Tongue (tissue), 2 donors: ENCODE results near the gene EIF2AK4.

DNA sequence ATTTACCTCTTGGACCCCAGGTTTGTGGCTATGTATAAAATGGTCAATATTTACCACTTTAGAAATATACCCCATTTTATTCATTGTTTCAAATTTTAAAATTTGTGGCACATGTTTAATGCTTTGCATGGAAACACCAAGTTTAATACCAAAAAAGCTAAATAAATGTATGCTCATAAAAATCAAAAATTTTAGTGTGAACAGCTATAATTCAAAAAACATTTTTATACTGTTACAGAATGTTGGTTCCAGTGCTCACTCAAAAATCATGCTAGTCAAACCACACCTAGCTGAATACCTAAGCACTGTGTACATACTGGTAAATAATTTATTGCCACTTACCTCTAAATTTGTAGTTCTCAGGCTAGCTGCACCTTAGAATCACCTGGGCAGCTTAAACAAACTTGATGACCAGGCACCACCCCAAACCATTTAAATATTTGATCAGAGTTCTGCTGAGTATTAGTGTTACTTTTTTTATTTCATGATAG is 32.4 kb upstream of the TMCO5A start:
- RAMPAGE, long total RNA = no peak

DNA sequence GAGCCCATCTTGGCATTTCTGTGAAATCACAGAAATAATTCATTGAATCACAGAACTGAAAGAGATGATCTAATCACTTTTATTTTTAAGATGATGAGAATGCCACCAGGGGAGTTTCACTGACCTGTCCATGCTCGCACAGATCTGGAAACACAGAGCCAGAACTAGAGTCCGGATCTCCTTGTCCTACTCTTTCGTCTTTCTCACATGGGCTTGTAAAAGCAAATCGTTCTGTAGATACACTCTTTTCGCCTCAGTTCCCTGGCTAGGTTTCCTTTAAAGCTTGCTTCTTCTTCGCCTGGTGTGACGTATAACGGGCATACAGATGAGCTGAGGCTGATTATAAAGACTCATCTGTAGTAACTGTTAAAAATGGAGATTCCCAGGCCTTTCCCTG is 122.4 kb upstream of the SPRED1 start:
- RAMPAGE, long total RNA = no peak

DNA sequence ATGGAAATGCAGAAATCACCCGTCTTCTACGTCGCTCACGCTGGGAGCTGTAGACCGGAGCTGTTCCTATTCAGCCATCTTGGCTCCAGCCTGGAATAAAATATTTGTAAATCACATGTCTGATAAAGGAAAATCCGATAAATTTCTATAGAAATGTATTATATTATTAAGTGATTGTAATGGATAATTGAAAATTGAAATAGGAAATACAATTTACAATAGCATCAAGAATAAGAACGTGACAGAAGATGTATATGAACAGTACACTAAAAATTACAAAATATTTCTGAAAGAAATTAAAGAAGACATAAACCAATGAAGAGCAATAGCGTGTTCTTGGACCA is 109.9 kb upstream of the SPRED1 start:
- RAMPAGE, long total RNA = no peak

- RAMPAGE, long total RNA = no peak
Measured at GRCh38 chr15:38251763-38252062, 923 bp upstream of the SPRED1 start.

- RAMPAGE, long total RNA = no peak
Measured at GRCh38 chr15:38261968-38262667, 9.5 kb downstream of the SPRED1 start.

- RAMPAGE, long total RNA = no peak
Measured at GRCh38 chr15:38671493-38672254, 107.1 kb upstream of the RASGRP1 start.

GRCh38 chr15:38865004-38865458 is 300.4 kb upstream of the RASGRP1 start:
- RAMPAGE, long total RNA = no peak

GRCh38 chr15:39248009-39248567 is 332.8 kb upstream of the THBS1 start:
- RAMPAGE, long total RNA = no peak

DNA sequence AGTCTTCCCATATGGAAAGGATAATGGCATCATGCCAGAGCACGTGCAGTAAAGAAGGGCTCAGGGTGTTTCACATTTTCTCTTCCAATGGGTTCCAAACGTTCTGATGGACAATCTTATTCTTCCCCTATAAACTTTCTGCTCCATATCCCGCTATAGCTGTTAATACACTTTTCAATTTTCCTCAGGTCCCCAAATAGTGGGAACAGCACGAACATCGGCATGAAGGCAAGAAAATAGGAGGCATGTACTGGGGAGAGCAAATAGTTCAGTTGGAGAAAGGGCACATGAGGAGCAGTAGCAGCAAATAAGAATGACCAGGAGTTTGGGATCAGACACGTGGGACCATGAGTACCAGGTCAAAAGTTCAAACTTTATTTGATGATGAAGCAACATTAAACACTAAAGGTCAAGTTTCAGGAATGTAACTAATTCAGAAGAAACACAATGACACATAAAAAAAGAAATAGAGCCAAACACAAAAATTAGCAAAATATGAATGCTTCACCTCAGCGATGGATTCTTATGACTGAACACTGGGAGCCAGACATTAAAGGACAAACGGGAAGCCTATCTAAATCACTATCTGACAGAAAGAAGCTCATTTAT is 217.2 kb upstream of the THBS1 start:
- RAMPAGE, long total RNA = no peak

GRCh38 chr15:39431944-39432573 is 148.8 kb upstream of the THBS1 start:
- RAMPAGE, long total RNA = no peak

- RAMPAGE, long total RNA = no peak
Measured at GRCh38 chr15:39433445-39433777, 147.5 kb upstream of the THBS1 start.

GRCh38 chr15:39468219-39468886 is 112.5 kb upstream of the THBS1 start:
- RAMPAGE, long total RNA = no peak

DNA sequence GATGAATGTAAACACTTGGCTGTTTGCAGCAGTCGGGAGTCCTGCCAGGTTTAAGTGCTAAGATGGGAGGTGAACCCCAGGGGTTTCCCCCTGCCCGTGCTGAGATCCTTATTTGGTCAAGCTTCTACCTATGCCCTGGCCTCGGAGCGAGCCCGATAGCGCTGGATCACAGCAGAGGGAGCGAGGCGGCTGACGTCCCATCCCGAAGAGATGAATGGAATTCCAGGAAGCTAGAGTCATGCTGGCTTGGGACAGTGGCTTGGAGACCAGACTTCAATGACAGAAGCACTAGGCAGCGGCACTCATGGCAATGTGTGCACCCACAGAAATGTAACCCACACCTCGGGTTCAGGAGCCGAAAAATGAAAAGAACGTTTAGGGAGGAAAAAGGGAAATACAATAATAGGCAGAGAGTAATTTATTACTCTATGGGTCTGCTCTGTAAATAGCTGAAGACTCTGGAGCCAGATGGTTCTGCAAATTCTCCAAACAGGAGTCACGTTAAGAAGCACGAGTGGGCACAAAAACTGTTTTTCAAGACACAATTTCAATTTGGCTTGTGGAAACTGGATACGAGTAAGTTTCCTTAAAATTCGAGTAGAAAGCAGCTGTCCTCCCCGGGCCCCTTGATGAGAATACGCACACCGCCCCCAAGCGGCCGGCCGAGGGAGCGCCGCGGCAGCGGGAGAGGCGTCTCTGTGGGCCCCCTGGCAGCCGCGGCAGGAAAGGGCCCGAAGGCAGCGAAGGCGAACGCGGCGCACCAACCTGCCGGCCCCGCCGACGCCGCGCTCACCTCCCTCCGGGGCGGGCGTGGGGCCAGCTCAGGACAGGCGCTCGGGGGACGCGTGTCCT is 964 bp upstream of the THBS1 start:
- RAMPAGE, long total RNA = no peak

- RAMPAGE, long total RNA = no peak
Measured at GRCh38 chr15:39592414-39592977, 11.6 kb downstream of the THBS1 start.

DNA sequence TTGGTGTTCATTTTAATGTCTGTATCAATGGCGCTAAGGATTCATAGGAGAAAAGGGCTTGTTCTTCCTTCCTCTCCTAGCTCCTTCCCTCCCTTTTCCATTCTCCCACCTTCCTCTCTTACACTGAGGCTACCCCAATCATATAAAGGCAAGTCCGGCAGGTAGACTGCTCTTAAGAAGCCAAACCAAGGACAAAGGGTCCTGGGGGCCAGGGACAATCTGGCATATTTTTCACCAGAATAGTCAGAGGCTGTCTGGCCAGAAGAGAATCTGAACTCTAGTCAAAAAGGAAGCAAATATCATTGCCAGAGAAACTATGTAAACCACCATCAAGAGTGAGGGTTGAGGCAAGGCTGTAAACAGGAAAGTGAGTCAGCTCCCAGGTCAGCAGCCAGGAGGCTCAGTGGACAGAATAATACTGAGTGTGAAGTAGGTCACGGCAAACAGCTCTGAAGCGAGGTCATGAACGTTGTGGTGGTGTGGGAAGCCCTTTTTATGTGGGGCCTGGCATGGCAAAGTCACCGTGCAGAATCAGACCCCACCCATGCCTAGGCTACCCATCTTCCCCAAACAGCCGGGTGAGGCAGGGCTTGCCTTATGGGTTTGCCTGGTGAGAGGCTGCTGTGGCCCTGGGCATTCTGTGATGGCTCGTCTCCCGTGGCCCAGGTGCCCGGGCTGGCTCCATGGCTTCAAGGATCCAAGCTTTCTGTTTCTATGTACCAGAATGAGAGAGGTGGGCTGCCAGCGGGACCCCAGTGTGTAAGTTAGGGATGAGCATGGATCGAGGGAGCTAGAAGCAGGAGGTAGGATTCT is 43.9 kb downstream of the THBS1 start:
- RAMPAGE, long total RNA = no peak

GRCh38 chr15:39933887-39934723 is at the start of gene EIF2AK4:
EIF2AK4 (plus strand) TSS chr15:39934115.
- RAMPAGE, long total RNA = no peak

- RAMPAGE, long total RNA = no peak
Measured at GRCh38 chr15:40054784-40055167, 15.8 kb upstream of the SRP14 start.

DNA sequence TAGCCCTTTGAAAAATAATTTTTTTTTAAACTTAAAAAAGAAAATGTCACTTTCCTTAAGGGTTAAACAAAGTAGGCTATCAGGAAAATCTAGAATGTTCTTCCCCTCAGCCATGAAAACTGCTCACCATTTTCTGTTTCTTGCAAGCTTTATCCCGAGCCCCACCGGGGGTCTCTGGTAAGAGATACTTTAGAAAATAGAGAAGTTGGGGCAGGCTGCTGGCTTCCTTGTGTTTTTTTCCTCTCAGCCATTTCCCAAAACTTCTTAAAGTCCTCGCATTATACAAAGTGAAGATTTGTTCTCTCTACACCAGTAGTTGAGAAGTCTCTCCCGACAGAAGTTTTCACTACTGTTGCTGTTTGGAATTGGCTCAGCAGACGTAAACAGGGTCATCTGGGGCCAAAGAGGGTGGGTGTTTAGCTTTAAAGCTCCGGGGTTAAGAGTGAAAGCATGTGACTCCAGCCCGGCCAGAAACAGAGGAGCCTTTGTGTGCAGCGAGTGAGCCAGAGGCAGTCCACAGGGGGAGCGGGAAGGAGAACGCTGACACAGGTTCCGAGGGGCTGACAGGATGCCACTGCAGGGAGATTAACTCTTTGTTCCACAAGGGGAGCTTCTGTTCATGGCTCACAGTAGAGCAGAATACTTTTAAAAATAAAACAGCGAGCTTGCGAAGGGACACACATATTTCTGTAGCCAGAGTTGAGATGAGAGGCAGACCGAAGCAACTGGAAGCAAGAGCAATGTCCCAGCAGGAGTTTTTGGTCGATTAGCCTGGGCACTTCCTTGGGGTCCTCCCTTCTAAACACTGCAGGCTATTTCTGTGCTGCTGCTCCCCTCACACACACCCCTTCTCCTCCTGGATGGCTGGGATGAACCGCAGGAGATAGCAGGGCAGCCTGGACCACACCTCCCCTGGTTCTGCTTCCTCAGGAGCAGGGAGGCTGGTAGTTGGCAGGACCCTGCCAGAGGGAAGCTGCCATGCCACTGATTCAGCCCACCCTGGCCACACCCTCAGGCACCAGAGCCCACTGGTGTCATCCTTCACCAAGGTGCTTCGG is 26.9 kb downstream of the BMF start:
- RAMPAGE, long total RNA = no peak

DNA sequence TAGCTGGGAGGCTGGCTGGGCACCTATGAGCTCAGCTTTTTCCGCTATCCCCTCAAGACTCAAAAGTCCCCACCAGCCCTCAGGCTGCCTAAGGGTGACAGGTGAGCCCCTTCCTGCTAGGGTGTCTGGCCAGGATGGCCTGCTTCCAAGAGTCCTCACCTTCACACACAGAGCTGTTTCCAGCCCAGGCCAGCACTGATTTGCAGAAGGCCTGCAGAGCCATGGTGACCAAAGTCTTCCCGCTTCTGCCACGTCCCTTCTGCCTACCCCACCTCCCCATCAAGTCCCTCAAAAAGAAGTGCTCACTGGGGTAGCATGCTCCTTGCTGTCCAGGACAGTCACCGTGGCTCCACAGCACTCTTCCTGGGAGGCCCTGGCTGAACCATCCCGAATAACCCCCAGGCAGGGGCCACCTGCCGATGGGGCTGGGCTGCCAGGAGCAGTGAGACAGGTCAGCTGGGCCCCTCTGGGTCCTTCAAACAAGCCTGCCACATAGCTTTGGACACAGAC is 20.4 kb downstream of the BMF start:
- RAMPAGE, long total RNA = no peak

DNA sequence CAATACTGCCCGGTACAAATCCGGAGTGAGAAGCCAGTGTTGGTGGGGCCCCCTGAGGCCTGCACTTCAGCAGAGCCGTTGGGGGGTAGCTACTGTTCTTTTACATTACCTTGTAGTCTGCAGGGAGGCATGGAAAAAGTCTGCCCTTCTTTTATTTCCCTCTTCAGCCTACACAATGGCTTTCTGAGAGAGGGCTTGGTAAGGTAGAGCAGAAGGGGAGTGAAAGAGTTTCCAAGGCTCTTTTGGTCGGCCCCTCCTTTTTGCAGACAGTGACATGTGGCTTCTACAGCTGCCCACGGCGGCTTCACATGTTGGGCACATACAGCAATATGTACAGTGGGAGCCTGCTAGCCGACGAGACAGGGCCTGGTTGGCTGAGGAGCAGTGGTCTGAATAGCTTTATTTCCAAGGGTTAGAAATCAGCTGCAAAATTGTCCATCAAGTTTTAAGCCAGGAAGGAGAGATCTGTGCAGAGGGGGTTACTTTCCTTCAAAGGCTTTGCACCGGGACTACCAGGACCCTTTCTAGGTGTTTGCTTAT is 4.0 kb downstream of the INAFM2 start:
- RAMPAGE, long total RNA = no peak